Skeletal muscle satellite cell (primary cell): ENCODE measurements around the gene SAC3D1.

- CAGE, long polyA plus RNA, result no peak
These were observed 1.1 kb downstream of the MAJIN start for GRCh38 chr11:64970857-64971115.

DNA sequence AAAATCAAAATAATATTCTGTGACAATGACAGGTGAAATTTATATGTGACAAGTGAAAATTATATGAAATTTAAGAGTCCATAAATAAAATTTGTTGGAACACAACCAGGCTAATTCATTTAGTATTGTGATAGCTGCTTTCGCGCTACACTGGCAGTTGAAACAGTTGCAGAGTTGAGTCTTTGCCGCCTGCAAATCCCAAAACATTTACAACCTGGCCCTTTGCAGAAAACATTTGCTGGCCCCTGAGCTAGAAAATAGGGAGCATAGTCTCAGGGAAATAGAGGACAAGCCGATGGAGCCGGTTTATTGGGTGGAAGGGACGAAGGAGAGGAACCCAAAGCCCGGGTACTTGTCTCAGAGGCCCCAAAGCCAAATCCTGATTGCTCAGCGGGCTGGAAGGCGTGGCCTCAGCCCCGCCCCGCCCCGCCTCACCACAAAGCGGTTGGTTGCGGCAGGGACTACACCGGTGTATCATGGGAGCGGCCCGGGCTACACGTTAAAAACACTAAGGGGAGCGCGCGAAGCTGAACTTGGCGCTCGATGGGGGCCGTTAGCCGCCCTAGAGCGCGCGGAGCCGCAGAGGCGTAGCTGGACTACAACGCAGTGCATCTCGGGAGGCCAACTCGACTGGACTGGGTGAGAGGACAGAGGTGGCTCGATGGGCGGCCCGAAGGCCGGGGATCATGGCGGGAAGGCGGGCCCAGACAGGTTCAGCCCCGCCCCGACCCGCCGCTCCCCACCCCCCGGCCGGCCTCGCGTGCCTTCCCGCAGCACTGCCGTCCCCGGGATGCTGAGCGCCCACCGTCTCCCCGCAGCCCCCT is at the start of gene SAC3D1:
Gene SAC3D1, plus strand, starts transcription at position 743 of the 824 bp plus-strand sequence.
- CAGE, long polyA plus RNA, result no peak

DNA sequence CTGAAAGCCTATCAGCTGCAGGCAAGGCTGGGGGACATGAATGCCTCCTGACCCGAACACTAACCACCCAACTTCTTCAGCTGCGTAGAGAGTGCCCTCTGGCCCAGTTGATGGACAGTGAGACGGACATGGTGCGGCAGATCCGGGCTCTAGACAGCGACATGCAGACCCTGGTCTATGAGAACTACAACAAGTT is 802 bp downstream of the VPS51 start:
- CAGE, long polyA plus RNA, result no peak

DNA sequence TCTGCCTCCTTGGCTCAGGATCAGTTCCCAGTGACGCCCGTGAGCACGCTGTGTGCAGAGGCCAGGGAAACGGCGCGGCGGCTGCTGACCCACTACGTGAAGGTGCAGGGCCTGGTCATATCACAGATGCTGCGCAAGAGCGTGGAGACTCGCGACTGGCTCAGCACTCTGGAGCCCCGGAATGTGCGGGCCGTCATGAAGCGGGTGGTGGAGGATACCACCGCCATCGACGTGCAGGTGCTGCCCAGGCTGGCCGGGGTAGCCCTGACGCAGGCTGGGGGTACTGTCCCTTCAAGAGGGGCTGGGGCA is 2.0 kb upstream of the TM7SF2 start:
- CAGE, long polyA plus RNA, result no peak

- CAGE, long polyA plus RNA, result no peak
These were observed 2.2 kb downstream of the TM7SF2 start for GRCh38 chr11:65113671-65114520.

DNA sequence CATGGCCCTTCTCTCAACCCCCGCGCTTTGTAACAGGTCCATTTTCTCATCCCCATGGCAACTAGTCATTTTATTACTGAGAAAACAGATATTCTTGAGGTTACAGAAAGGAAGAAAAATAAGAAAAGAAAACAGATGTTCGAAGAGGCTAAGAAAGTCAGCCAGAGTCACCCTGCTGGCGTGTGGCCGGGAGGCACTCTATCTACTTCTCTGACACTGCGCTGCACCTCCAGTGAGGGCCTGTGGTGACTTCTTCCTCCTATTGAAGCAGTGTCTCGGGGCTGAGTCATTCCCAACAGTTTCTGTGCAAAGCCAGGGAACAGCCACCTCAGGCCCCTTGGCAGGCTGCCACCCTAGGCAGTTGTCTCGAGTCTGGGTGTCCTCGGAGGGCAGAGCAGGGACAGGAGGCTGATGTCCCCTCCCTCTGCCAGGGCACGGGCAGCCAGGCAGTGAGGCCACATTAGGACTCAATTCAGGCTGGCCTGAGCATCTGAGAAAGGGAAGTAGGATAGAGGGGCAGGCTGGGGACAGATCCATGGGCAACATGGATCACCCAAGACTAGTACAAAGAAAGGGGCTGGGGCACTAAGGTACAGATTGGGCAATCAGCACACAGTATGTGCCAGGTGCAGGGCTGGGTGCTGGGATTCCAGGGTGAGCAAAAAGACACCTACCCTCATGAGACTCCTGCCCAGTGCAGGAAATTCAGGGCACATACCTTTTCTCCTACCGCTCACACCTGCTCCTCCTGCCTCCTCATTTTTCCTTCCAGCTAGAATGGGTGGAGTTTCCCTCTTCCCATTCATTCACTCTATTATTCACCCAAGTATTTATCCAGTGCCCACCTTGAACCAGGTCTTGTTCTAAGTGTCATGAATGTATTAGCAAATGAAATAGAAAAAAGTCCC is 16.5 kb upstream of the SYVN1 start:
- CAGE, long polyA plus RNA, result no peak

DNA sequence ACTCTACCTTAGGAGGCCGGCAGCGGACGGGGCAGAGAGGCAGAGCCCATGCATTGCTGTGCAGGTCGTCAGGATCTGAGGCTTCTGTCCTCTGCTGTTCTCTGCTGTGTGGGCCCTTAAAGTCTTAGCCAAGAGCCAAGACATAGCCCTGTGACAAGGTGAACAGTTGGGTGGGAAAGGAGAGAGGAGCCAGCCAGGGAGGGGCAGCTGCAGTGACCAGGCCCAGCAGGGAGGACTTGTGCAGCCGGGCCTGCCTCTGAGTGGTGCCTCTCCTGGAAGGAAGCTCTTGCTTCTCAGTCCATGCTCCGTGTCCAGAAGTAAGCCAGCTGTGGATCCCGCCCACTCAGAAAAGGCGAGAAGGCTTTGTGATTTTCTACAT is 17.5 kb upstream of the CDC42EP2 start:
- CAGE, long polyA plus RNA, result no peak

DNA sequence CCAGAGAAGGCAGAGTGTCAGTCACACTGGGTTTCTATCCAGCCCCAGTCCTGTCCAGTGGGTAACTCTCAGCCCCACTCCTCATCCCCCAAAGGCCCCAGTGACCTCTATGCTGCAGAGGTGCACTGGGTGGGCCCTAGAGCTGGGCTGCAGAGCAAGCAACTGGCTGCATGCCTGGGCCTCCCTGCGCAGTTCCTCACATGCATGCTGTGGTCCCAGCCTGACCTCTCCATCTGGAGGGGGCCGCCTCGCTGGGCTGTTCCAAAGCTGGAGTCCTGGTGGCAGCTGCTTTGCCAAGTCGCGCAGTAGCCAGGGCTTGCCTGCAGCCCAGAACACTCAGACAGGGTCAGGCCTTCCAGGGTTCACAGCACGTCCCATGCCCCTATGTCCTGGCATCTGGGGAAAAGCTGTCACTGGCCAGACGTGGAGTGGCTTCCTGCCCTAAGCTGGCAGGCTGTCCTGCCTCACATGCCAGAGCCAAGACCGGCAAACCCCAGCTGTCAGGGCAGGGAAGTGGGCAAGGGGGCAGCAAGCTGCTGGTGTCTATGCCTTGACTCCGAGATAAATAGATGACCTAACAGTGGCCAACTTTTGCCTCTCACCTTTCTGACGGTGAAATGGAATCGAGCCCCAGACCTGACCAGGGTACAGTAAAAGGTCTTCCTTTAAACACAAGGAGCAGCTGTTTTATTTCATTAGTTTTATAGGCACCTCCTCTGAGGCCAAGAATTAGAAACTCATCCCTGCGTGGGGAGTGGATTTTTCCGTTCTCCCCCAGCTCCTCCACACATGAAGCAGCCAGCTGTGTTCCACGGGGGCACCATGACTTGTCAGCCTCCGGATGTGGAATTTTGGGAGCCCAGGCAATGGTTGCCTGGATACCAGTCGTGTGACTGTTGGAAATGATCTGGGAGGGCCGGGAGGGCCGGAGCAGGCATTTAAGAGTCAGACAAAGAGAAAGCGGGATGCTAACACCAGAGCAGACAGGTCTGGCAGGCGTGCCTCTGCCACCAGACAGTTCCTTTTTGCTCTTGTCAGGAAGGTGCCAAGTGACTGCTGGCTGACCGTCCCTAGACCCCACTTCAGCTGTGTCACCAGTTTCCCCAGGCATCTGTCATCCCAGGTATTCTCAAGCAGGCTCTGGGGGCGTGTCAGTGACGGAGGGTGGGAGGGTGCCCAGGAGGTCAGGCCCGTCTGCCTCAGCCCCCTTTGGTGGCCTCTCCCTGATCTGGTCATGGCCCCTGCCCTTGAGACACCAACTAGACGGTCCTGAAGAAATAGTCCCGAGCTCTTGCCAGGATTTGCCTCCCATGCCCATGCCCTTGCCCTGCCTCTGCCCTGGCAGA is 16.2 kb upstream of the CDC42EP2 start:
- CAGE, long polyA plus RNA, result no peak

DNA sequence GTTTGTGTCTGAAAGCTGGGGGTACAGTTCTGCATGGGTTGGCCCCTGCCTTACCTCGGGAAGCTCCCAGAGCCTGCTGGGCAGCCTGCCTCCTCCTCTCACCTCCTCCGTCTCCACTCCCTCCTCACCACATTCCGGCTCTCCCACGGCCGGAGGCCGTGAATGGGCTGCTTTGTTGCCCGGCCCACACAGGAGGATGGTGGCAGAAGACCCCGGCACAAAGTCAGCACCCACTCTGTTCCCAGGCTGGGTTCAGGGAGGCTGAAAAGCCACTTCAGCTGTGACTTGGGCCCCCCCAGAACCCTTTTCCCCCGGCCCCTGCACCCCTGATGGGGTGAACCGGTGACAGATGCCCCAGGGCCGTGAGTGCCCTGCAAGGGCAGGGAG is 4.3 kb downstream of the FRMD8 start:
- CAGE, long polyA plus RNA, result no peak

DNA sequence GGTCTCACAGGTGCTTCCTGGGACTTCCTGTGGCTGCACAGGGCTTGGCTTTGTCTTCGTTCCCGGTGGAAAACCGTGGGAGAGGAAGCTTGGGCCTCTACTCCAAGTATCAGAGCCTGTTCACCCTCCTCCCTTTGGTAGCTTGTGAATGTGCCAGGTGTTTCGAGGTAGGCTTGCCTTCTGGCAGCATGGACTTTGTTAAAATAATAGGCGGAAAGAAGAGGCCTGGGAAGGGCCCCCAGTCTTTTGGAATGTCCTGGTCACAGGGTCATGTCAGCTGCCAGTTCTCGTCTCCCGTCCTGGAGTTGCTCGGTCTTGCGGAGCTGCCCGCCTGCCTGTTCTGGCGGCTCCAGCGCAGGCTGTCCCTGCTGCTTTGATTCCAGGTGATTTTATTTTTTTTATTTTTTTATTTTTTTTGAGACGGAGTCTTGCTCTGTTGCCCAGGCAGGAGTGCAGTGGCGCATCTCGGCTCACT is 26.2 kb downstream of the FRMD8 start:
- CAGE, long polyA plus RNA, result no peak

- CAGE, long polyA plus RNA, result no peak
These were observed 33.4 kb downstream of the FRMD8 start for GRCh38 chr11:65419480-65420648.

DNA sequence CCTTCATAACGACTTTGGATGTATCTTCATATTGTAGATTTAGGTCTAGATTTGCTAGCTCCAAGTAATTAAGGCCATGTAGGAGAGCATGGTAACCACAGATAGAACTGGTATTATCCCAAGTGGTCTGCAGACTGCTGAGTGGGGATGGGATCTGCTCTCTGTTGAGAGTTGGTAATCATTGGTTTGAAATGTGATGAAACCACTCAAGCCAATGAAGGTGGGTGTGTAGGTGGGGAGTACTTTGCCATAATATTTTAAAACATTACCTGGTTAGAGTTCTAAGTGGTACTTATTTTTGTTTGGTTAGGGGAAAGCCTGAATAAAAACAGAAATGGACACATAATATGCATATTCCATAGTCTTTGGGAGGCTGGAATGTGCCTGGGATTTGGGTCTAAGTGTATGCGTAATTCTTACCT is 40.1 kb downstream of the FRMD8 start:
- CAGE, long polyA plus RNA, result no peak

DNA sequence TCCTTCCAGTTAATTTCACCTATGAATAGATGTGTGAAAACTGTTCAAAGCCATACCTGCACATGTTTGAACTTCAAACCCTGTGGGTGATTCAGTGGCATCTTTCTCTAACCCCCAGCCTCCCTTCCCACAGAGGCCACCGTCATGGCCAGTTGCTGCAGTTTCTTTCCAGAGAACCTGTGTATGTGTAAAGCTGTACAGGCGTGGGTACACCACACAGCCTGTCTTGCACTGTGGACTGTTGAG is 49.9 kb downstream of the FRMD8 start:
- CAGE, long polyA plus RNA, result no peak

GRCh38 chr11:65436916-65437244 is 50.4 kb downstream of the FRMD8 start:
- CAGE, long polyA plus RNA, result no peak

GRCh38 chr11:65440128-65440461 is 53.7 kb downstream of the FRMD8 start:
- CAGE, long polyA plus RNA, result no peak

DNA sequence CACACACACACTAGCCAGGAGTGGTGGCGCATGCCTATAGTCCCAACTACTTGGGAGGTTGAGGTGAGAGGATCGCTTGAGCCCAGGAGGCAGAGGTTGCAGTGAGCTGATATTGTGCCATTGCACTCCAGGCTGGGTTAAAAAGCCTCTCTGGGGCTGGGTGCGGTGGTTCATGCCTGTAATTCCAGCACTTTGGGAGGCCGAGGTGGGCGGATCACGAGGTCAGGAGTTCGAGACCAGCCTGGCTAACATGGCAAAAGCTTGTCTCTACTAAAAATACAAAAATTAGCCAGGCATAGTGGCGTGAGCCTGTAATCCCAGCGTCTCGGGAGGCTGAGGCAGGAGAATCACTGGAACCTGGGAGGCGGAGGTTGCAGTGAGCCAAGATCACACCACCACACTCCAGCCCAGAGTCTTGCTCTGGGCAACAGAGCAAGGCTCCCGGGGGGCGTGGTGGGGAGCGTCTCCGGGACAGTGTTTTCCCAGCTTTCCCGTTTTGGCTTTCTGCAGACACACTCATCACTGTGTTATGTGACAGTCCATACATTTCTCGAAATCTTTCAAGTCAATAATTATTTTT is 67.7 kb downstream of the FRMD8 start:
- CAGE, long polyA plus RNA, result no peak

- CAGE, long polyA plus RNA, result no peak
These were observed 53.7 kb upstream of the SCYL1 start for GRCh38 chr11:65471213-65471531.

DNA sequence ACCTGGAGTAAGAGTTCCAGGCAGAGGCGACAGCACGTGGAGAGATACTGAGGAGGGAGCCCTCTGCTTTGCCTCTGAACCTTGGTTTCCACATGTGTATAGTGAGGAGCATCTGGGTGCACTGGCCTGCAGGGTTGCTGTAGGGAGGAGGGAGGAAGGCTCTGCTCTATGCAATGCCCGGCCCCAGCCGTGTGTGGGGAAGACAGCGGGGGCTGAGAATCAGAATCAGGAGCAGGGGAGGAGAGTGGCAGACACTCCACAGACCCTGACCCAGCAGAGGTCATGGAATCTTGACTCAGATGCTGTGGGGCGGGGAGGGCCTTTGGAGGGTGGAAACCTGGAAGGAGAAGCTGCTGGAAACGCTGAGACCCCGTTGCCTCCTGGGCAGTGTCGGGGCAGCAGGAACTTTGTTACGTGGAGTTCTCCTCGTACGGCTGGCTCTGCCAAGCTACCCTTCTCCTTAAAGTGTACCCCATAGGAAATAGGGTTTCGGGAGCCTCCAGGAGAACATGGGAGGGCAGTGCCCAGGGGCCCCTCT is 4.1 kb downstream of the SCYL1 start:
- CAGE, long polyA plus RNA, result no peak

DNA sequence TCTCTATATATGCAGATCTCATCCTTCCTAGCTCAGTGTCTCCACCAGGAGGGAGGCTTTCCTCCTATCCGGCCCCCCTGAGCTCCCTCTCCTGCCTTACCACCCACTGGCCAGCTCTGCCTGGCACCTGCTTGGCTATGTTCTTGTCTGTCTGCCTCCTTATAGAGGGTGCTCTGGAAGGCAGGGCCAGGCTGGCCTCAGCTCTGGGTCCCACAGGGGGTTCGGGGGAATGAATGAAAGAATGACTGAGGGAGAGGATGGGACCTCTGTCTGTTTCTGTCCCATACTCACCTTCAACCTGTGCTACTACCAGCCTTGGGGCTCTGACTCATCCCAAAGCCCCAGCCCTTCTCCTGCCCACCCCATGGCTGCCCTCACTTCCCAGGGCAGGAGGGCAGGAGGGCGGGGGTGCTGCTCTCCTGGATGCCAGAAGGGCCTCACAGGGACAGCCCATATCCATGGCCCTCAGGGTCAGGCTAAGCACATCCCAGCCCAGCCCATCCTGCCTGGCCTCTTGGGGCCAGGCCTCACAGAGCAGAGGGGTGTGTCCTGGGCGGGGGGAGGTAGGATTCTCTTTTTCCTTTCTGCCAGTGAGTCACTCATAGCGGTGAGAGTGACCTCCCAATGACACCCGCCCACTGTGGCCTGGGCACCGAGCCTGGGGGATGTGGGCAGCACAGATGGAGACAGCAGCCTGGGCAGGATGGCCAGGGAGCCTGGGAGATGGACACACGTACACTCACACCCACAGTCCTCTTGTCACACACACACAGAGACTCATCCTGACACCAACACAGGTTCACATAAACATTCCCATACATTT is 2.5 kb downstream of the LTBP3 start:
- CAGE, long polyA plus RNA, result no peak

DNA sequence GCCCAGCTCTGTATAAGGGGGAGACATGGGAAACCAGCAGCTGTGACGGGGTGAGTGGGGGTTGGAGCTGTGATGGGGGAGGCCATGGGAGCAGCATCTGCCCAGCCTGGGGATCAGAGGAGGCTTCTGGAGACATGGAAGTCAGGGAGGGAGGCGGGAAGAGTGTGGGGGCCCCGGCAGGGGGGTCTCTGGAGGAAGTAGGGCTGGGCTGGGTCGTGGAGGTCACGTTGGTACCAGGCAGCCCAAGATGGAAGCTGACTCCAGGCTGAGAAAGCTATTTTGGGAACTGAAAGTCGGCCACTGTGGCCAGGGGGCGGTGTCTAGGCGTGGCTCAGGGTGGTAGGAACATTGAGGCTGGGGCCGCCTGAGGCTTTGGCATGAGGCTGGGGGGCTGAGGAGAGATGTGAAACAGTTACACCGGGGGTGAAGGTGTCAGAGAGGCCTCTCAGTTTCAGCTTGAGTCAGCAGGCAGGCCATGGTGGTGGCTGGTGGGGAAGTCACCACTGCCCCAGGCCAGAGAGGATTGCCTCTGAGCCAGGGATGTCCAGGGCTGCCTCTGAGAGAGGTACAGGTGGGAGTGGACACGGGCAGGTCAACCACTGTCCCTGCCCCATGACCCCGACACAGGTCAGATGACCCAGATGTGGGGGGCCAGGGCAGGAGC is 7.5 kb downstream of the KCNK7 start:
- CAGE, long polyA plus RNA, result no peak